Penis (tissue), 1 donor: ENCODE results near the genes CLASP2, CTDSPL and DLEC1.

DNA sequence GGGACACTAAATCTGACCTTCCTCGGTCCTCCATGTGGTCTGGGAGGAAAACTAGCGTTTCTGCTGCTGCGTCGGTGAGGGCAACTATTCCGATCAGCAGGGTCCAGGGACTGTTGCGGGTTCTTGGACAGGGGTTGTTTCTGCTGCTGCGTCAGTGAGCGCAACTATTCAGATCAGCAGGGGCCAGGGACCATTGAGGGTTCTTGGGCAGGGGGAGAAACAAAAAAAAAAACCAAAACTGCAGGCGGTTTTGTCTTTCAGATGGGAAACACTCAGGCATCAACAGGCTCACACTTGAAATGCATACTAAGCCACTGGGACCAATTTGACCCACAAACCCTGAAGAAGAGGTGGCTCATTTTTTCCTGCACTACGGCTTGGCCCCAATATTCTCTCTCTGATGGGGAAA is 7.9 kb upstream of the UBP1 start:
- PRO-cap, result no peak

GRCh38 chr3:33717601-33718498 is at the start of gene CLASP2:
Gene CLASP2, minus strand, starts transcription at chr3:33718254.
- PRO-cap, result bidirectional peak, plus-strand start at chr3:33717887, minus-strand start at chr3:33717755; bidirectional peak, plus-strand start at chr3:33718303, minus-strand start at chr3:33718218

GRCh38 chr3:33853627-33854176 is 55.3 kb downstream of the PDCD6IP start:
- PRO-cap, result no peak

- PRO-cap, result no peak
Measured at GRCh38 chr3:33866095-33866978, 67.9 kb downstream of the PDCD6IP start.

DNA sequence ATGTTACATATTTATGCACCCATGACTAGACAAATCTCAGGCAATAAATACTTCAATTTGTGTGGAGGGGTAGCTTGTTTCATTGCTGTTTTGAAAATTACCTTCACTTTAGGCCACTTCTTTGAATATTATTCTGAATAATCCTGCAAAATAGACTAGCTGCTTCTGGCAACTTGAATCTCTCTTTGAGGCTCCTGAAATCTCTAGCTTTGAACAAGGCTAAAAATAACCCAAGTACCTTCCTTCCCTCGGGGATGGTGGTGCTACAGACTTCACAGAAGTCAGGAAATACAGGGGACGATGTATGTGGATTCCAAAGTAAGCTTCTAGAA is 783.3 kb upstream of the ARPP21 start:
- PRO-cap, result no peak

GRCh38 chr3:35486337-35486536 is 153.1 kb upstream of the ARPP21 start:
- PRO-cap, result no peak

DNA sequence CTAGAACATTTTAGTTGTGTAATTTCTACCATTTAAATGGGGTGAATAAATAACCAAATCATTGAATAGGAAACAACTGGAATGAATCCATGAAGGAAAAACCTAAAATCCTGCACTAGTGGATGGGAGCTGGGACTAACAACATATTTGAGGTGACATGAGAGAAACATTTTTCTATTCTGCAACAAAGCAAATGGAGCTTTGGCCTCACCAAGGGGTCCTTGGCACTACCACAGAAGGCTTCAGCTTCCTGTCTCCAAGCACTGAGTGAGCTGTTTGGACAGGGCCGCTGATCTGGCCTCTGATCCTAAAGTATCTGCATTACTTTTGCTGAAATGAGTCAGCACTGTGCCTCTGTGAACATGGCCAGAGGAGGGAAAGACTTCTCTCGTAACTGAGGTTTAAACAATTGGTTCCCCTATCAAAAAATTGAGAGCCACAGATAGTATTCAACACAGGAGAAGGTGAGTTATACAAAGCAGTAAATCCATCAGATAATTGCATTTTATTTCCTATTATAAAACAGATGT is 9.0 kb downstream of the ARPP21 start:
- PRO-cap, result no peak

DNA sequence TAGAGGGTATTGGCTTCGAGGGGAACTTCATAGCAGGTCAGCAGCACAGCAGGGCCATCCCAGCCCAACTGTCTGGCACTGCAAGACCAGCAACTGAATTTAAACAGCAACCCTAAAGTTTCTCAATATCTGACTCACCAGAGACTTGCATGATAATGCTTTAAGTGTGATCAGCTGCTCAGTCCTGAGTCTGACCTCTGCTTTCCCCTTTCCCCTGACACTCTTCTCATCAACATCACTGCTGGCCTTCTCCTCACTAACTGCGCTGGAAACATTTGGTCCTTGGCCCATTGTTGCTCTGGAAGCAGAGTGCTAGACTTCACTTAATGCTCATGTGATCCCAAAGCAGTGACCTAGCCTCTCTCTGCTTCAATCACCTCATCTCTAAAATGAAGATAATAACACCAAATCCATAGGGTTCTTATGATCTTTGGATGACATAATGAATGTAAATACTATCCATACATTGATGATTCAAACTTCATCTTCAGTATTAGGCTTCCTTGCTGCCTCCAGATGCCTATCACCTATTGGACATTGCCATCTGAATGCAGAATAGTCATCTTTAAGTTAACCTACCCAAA is 114.6 kb downstream of the STAC start:
- PRO-cap, result no peak

DNA sequence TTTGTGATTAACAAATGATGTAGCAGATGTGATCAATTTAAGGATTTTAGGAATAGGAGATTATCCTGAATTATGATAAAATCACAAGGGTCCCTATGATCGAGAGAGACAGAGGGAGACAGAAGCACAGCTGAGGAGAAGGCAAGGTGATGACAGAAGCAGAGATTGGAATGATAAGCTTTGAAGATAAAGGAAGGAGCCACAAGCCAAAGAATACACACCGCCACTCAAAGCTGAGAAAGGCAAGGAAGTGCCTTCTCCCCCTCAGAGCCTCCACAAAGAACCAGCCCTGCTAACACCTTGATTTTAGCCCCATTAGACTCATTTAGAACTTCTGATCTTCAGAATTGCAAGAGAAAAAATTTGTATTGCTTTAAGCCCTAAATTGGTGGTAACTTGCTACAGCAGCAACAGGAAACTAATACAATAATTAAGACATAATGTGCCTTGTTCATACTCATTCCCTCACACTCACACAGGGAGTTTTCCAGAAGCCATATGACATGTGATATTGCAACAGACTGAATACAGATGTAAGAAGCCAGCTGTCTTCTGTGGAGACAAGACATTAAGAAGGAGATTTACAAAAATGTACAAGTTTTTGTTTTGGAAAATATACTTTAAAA is 38.2 kb downstream of the TRANK1 start:
- PRO-cap, result no peak

GRCh38 chr3:37063471-37063991 is 70.2 kb downstream of the MLH1 start:
- PRO-cap, result no peak

GRCh38 chr3:37093496-37094266 is 80.7 kb downstream of the LRRFIP2 start:
- PRO-cap, result no peak

DNA sequence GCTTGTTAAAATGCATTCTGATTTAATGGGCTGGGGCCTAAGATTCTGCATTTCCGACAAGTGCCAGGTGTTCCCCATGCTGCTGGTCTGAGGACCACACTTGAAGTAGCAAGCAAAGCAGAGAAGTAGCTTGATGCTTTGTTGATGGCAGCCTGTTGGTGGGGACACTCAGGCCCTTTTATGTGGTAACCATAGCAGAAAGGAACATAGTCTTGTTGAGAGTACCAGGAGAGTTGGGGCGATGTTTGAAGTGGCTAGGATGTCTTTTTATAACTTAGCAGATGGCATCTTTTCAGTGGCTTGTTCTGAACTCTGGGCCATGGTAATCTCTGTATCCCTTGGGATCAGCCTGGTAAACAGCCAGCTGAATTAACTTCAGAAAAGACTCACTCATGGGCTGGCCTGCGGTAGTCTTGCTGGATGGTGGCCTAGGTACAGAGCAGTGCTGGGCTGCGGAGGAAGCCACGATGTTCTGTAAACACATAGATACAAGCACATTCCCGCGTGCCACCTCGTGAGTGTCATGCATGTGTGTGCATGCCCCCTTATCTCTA is 14.8 kb downstream of the ITGA9 start:
- PRO-cap, result no peak

DNA sequence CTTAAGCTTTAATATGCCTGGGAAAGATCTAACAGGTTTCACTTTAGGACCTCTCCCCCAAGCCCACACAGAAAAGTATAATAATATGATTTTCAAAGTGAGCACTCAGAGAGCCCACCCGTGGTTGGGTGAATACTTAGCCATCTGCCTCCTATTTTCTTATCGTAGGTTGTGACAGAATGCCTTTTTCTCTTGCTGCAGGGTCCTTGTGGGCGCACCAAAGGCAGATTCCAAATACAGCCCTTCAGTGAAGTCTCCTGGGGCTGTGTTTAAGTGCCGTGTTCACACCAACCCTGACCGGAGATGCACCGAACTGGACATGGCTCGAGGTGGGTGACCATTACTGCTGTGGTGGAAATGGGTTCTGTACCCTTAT is 18.9 kb downstream of the ITGA9 start:
- PRO-cap, result no peak

- PRO-cap, result no peak
Measured at GRCh38 chr3:37856182-37856776, 5.4 kb upstream of the CTDSPL start.

DNA sequence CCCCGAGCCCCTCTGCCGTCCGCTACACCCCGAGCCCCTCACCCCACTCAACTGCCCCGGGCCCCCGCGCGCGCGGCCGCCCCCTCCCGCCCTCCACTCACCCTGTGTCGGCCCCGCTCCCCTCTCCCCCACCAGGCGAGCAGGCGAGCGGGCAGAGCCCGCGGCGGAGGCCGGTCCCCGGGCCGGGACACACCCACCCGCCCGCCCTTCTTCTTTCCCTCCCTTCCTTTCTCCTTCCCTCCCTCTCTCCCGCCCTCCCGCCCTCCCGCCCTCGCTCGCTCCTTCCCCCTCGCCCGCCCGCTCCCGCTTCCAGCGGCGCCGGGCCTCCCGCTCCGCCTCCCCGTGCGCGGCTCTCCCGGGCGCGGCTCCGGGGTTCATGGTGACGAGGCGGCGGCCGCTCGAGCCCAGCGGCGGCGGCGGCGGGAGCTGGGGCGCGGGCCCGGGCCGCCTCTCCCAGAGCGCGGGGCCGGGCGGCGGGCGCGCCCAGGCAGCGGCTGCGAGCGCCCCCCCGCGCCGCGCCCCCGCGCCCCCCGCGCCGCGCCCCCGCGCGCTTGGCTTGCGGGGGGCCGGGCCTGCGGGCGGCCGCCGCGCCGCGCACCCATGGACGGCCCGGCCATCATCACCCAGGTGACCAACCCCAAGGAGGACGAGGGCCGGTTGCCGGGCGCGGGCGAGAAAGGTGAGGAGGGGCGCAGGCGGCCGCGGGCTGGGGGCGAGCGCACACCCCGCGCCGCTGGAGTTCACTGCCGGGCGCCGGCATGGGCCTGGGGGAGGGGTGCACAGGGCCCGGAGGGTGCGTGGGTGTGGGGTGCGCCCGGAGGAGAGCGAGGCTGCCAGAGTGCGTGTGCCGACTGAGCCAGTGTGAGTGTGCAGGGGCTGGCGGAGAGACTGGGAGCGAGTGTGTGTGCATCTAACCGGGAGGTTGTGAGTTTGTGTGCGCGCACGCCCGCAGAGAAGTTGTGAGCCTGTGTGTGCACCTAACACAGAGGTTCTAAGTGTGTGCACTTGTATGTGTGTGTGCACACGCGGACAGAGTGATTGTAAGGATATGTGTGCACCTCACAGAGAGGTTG is at the start of gene CTDSPL:
Gene CTDSPL, plus strand, starts transcription at position 281 of the 1,073 bp plus-strand sequence.
- PRO-cap, result bidirectional peak, plus-strand start at position 352 of the sequence, minus-strand start at position 142 of the sequence; bidirectional peak, plus-strand start at position 859 of the sequence, minus-strand start at position 745 of the sequence

- PRO-cap, result no peak
Measured at GRCh38 chr3:38039022-38039847, at the start of gene DLEC1. Gene DLEC1, plus strand, starts transcription at chr3:38039208.

DNA sequence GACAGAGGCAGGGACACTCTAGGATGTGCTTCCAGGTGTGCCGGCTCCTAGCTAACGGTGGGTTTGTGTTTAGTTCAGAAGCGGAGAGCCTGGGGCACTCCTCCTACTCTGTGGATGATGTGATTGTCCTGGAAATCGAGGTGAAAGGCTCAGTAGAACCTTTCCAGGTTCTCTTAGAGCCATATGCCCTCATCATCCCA is 40.5 kb downstream of the ACAA1 start:
- PRO-cap, result no peak

DNA sequence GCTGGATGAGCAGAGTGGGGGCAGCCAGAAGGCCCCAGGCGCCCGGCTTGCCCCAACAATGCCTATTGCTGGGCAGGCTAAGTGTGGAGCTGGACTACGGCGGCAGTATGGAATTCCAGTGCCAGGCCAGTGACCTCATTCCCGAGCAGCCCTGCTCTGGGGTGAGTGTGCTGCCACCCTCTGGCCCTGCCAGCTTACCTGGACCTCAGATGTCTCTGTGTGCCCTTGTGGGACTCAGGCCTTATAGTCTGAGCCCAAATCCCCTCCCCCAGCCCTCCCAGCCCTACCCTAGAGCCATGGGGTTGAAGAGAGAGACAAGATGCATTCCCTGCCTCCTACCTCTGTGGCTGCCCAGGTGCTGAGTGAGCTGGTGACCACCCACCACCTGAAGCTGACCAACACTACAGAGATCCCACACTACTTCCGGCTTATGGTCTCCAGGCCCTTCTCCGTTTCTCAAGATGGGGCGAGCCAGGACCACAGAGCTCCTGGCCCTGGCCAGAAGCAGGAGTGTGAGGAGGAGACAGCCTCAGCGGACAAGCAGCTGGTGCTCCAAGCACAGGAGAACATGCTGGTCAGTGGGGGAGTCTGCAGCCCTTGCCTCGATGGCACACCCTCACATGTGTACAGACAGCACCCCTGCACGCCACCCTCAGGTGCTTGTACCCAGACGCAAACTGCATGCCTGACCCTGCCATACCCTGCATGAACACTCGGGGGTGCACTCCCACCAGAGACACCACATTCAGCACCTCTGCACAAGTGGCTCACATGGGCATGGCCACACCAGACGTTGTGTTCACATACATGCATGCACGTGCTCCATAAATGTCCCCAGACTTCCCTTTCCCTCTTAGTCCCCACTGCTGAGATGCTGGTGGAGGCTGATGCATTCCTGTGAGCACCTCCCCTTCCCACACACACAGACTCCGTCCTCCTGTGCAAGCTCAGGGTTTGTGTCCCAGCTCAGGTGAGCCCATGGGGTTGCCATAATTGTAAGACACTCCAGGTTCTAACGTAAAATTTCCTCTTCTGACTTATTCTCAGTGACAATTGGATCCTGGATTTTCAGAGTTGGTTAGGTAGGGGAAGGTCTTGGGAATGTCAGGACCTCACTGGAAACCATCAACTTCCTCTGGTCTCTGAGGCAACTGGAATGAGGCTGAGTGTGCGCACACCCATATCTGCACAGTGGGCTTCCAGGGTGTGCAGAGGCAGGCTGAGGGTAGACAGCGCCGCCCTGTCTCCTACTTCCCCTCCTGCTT is 19.0 kb downstream of the ACAA1 start:
- PRO-cap, result no peak

DNA sequence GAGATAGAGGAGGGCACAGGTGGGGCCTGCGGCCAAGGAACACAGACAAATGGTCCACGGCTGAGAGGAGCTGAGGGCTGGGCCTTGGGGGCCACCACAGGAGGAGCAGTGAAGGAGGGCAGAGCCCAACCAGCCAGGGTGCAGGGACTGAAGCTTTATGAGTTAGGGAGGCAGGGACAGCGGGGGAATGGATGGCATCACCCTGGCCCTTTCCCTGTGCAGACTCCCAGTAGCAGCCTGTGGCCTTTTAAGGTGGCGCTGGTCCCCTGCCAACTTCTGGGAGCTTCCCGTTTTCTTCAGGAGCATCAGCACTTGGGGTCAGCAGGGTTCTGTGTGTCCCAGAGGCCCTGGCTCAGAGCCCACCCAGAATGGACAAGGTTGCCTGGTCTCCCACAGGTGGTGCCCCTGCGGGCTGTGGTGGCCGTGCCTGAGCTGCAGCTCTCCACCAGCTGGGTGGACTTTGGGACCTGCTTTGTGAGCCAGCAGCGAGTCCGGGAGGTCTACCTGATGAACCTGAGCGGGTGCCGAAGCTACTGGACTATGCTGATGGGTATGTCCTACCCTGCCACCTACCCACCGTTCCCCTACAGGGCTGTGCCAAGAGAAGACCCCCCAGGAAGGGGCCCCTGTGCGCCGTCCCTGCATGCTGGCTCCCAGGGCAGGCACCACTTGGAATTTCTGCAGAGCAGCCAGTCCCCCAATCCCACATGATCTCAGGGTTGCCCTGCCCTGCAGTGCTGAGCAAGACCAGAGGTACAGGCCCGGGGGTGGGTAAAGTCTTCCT is 15.5 kb downstream of the ACAA1 start:
- PRO-cap, result no peak

GRCh38 chr3:38127589-38128218 is 9.2 kb downstream of the ACAA1 start:
- PRO-cap, result no peak